Heart (tissue), 3 donors: Measurements from ENCODE around the gene WFIKKN2.

DNA sequence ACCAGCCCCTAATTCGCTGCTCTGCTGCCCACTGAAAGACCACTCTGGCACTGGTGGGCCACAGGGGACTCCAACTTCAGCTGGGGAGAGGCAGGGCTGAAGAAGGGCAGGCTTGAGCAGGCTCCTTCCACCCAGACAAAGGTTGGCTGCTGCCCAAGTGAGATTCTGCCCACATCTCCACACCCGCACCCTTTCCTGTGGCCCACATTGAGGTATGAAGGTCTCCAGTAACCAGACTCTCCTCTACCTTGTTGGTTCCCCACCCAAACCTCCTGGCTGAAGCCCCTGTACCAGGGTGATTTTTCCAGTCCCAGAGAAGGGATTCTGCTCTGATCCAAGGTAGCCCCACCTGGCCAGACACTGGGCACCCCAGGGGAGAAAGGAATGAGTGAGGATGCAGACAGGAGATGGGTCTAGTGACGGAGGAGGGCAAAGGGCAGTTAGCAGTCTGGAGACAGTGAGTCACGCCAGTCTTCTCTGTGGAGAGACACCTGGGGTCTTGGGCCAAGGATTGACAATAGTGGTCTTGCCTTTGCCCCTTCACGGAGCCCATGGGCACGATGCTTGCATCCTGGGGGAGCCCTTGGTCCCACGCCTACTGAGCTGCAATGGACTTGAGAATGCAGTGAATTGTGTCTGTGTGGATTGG, 1.7 kb downstream of the CHAD start:
- RAMPAGE, long total RNA, 2 experiments, result no peak in any of the 2 experiments

- RAMPAGE, long total RNA, 2 experiments, result no peak in any of the 2 experiments
Observed at GRCh38 chr17:50517014-50517438, 8.8 kb downstream of the MYCBPAP start.

- RAMPAGE, long total RNA, 2 experiments, result no peak in any of the 2 experiments
Observed at GRCh38 chr17:50533409-50534268, 1.1 kb downstream of the EPN3 start.

DNA sequence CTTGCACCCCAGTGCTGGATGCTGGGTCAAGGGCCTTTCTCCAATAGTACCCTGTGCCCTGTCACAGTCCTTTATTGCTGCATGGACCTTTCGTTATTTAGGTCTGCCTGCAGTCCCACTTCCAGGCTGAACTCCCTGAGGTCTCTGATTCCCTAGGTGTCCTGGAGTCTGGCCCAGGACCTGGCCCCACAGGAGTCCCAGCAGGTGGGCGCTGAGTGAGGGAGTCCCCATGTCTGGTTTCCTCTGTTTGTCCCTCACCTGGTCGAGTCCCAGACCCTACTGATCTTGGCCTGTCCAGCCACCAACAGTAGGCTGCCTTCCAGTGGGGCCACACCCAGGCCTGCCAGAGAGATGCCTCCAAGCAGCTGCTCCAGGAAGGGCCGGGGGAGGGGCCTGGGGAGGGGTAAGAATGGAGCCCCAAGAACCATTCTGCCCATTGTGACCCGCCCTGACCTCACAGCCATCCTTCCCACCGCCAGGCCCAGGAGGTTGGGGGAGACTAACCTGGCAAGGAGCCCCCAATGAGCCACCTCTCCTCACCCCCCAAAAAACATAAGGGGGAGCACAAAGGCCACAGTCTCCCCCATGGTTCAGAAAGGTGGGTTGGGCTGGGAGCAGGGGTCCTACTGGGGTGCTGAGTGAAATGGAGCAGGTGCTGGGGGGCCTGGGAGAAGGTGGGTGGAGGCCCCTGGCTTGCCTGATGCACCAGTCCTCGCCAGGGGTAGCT, 753 bp downstream of the SPATA20 start:
- RAMPAGE, long total RNA, 2 experiments, result no peak in any of the 2 experiments

GRCh38 chr17:50558683-50559176, 1.8 kb upstream of the CACNA1G start:
- RAMPAGE, long total RNA, 2 experiments, result no peak in any of the 2 experiments

GRCh38 chr17:50649067-50649912, 14.6 kb downstream of the ABCC3 start:
- RAMPAGE, long total RNA, 2 experiments, result no peak in any of the 2 experiments

DNA sequence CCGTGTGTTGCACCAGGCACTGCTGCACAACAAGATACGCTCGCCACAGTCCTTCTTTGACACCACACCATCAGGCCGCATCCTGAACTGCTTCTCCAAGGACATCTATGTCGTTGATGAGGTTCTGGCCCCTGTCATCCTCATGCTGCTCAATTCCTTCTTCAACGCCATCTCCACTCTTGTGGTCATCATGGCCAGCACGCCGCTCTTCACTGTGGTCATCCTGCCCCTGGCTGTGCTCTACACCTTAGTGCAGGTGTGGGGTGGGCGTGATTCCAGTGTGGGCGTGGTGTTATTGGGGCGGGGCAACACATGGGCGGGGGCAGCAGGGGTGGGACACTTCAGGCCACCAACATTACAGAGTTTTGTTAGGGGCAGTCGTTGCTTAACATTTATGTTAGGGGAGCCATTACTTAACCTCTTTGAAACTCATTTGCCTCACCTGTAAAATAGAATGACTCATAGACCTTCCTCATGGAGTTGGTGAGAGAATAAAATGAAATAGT, 31.3 kb downstream of the ANKRD40 start:
- RAMPAGE, long total RNA, 2 experiments, result no peak in any of the 2 experiments

DNA sequence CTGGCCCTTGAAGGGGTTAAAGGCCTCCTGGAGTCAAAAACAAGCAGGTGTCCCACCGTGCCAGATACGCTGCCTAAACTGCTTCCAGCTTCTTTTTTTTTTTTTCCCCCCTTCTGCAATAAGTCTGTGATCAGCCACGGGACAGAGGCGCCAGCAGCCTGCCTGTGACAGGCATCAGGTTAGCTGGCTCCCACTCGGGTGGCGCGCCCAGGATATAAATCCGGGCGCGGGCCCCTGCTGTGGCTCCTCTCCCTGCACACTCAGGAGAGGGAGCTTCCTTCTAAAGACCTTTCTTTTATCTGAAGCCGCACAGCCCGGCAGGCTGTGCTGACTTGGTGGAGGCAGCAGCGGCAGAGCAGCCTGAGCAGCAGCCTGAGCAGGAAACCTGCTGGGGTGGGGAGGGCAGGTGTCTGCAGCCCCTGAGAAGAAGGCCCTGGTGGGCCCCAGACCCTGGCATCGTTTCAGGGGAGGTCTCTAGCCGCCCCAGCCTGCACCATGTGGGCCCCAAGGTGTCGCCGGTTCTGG, at the start of gene WFIKKN2:
Gene WFIKKN2 (plus strand): TSS at position 144 of the 525 bp plus-strand sequence.
- RAMPAGE, long total RNA, 2 experiments, result no peak in any of the 2 experiments

DNA sequence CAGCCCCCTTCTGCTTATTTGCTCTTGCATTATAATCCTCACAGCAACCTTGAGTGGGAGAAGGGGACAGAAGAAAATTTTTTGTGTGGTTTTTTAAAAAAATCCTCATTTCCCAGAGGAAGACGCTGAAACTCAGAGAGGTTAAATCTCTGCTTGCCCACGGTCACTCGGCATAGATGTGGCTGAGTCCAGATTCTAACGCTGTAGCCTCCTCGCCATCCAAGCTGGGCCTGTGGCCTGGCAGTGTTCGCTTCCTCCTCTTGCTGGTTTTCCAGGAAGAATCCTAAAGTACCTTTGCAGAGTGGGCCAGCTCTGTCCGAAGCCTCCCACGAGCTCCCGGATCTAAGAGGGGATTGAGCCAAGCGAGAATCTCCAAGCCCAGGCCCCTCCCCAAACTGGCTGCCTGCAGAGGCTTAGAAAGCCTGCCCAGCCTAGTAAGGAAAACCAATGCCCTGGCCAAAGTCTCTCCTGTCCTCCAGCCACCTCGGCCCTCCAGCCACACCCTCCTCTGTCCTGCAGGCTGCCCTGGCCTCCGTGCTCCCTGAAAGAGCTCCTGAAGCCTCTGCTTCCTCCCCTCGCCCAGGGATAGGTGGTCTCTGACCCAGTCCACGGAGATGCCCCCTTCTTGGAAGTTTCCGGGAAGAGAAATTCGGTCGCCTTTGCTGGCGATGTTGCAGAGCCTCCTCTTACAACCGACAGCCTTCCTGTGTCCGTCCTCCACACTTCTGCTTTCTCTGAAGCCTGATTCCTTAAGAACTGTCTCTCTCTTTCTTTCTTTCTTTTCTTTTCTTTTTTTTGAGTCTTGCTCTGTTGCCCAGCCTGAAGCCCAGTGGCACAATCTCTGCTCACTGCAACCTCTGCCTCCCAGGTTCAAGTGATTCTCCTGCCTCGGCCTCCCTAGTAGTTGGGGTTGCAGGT, 54.8 kb upstream of the TOB1 start:
- RAMPAGE, long total RNA, 2 experiments, result no peak in any of the 2 experiments

DNA sequence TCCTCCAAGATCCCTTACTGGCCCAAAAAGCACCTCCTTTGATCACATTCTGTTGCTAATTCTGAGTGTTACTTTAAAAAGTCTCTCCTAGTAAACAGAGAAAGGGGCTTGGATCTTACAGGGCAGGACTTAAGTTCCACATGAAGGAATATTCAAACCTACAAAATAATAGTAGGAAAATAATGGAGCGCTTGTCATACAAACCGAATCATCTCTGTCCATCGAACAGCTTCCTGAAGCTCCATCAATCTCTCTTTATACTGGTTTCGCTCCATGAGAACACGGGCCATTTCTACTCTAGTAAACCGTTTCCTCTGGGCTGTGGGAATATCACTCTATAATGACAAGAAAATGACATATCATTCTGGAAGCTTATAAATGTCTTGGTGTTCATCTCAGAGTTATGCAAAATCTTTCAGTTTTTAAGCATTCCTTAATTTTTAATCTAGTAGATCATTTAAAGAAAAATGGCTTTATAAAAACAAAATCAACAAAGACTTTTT, 119.1 kb downstream of the SPAG9 start:
- RAMPAGE, long total RNA, 2 experiments, result no peak in any of the 2 experiments

DNA sequence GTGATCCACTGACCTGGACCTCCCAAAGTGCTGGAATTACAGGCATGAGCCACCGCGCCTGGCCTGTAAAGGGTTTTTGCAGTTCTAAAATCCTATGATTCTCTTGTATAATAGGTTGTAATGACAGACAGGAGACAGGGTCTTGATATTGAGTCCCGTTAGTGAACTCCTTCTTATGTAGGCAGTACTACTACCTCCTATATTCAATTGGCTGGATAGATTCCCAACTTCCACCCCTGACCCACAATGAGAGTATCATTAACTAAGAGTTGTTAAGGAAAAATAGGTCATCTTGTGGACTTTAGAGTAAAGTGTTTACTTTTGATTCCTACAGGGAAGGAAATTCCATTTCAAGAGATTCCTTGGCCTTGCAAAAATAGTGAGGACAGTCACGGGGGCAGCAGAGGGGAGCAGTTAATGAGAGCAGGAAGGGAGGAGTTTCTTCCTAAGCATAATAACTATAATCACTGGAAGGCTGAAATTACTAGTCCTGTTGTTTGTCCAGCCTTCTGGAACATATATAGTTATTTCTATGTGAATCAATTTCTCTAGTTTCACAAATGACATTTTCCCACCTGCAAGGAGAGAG, 5.3 kb upstream of the SPAG9 start:
- RAMPAGE, long total RNA, 2 experiments, result no peak in any of the 2 experiments

DNA sequence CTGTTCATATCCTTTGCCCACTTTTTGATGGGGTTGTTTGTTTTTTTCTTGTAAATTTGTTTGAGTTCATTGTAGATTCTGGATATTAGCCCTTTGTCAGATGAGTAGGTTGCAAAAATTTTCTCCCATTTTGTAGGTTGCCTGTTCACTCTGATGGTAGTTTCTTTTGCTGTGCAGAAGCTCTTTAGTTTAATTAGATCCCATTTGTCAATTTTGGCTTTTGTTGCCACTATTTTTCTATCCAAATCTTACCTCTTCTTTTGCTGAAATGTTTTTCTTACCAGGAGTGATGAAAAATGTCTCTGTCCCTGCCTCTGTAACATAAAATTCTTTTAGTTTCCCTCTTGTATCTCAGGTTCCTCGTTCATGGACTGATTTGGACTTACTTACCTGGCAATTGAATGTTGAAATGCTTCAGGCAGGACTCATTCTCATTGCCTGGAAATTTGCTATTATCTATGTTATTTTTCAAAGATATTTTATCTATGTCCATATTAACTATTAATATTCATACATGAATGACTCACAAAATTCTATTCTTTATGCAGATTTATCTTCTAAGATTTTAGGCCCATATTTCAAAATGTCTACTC, 321.7 kb upstream of the KIF2B start:
- RAMPAGE, long total RNA, 2 experiments, result no peak in any of the 2 experiments

- RAMPAGE, long total RNA, 2 experiments, result no peak in any of the 2 experiments
Observed at GRCh38 chr17:54967468-54968108, 866 bp downstream of the COX11 start.

DNA sequence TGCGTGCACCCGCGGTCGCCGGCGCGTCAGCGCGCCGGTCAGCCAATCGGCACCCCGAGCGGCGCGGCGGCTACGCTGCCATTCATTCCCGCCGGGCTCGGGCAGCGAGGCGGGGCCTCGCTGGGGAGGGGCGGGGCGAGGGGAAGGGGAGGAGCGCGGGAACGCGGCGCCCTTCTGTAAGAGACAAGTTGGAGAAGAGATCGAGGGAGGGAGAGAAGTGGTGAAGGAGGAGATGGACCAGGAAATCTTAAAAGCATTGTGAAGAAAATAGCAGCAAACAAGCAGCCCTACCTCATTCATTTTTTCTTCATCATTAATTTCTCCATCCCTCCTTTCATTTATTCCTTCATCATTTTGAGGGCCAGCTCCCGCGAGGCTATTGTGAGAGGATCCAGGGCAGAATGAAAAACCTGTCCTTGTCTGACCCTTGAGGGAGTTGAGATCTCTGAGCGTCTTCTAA, 412 bp upstream of the MMD start:
- RAMPAGE, long total RNA, 2 experiments, result no peak in any of the 2 experiments

DNA sequence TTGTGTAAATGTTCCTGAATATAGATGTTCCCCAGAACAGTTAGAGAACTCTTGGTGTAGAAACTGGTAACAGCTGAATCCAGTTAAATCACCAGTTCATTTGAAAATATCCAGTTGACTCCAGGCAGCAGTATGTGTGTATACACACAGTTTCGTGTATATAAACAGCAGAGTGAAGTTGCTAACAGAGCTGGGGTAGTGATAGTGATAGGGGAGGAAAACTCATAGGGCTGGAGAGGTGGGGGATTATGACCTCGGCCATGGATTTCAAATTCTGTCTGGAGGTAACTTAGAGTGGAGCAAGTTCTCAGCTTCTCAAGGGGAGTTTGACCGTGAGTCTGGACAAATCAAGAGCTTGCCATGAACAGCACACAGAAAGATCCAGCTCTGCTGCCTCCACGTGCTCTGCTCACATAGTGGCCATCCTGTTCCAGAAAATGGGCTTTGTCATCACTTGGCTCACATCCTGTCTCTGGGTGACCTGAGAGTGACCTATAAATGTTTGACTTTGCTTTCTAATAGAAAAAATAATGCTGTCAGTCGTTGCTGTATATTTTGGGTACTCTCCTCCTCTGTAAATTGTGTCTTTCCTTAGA, 30.7 kb upstream of the MMD start:
- RAMPAGE, long total RNA, 2 experiments, result no peak in any of the 2 experiments

- RAMPAGE, long total RNA, 2 experiments, result no peak in any of the 2 experiments
Observed at GRCh38 chr17:55531219-55531937, 109.7 kb upstream of the MMD start.

GRCh38 chr17:55576805-55577624, 145.6 kb downstream of the TMEM100 start:
- RAMPAGE, long total RNA, 2 experiments, result no peak in any of the 2 experiments

- RAMPAGE, long total RNA, 2 experiments, result no peak in any of the 2 experiments
Observed at GRCh38 chr17:55882187-55882386, 131.2 kb downstream of the PCTP start.

- RAMPAGE, long total RNA, 2 experiments, result no peak in any of the 2 experiments
Observed at GRCh38 chr17:56592608-56593100, 845 bp upstream of the NOG start.

- RAMPAGE, long total RNA, 2 experiments, result no peak in any of the 2 experiments
Observed at GRCh38 chr17:56751351-56751717, 82.4 kb downstream of the C17orf67 start.